ENCODE results near the genes ARMS2, FAM24B and CPXM2.

DNA sequence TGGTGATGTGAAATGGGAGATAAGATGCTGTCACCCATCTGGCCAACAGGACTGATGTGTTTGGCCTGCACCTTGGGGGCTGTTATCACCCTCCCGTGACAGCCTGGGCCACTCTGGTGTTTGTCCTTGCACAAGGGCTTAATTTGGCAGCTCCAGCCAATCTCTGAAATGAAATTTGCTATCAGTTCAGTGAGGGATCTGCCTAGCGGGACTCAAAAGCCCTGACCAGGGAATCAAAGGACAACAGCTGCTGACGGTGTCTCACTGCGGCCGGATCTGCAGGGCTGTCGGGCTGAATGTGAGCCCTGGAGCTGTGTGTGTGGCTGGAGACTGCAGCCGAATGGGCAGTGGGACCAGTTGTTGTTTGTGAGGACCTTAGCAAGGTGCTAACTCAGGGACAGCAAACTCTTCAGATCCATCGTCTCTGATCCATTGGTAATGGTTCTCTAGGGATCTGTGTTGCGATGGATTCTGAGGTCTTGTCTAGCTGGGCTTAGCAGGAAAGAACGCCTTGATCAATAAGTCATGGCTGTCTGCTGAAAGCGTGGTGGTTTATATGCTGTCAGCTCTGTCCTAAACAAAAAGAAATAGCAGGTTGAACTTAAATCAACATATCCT lies 131.2 kb upstream of the BTBD16 start:
- PRO-cap, result no peak

DNA sequence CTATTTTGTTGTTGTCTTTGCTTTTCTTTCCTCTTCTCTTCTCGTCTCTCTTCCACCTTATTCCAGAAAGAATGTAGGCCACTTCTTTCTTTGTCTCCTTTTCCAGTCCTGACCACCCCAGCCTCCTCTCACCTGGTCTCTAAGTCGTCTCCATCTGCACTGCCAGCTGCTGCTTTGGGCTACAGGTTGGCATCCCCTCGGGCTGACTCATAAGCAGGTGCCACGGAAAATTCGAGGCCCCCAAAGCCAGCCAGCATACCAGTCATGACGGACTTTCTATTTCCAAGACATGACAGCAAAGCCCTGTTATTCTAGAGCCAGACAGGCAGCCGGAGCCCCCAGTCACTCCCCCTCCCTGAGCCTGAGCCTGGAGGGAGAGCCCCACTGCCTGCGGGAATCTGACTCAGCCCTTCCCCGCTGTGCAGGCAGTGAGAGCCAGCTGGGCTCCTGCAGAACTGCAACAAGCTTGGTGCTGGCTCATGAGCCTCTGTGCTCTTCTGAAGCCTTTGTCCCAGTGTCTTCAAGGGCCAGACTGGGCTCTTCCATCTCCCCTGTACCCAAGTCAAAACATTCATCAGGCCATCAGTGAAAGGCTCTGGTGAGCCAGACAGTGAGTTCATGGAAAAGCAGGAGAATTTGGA lies 15.7 kb downstream of the BTBD16 start:
- PRO-cap, result no peak

DNA sequence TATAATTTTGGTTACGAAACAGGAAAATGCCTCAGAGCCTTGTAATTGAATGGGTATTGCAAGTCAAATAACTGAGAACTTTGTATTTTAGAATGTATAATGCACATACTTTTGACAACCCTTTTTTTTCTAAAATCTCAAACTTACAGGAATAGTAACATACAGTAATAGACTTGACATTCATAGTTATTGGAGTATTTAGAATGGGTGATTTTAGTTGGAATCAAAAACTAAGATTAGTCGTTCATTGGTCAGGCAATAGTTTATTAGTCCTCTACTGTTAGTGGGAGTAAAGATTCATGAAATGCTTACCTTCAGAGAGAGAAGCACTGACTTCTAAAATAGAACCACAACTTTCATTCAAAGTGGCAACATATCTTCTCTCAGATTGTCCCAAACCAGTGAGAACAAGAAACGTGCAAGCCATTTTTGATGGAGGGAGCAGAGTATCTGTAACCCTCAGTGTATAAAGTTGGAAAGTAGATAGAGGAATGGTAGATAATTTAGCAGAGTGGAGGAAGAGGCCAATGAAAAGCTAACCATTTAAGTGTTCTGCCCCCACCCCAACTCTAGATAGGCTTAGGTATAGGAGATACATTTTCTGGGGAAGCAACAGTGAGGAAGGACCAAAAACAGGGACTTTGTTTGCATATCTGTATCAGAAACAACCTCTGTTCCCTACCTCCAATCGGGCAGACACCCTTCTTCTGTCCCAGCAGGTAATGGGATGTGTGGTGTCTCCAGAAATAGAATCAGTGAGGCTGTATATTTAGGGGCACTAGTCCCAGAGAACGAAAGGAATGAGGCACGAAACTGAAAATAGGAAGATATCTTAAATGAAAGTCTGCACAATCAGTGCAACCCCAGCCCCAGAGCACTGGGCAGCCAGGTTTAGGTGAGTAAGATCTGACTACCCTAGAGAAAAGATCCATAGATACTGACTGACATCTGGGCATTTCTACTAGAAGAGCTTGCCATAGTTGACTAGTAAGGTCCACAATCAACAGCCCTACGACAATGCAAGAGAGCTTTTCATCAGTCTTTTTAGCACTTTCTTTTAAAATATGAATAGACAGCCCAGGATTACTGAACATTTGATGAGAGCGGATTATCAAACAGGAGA lies 27.9 kb downstream of the PLEKHA1 start:
- PRO-cap, result no peak

DNA sequence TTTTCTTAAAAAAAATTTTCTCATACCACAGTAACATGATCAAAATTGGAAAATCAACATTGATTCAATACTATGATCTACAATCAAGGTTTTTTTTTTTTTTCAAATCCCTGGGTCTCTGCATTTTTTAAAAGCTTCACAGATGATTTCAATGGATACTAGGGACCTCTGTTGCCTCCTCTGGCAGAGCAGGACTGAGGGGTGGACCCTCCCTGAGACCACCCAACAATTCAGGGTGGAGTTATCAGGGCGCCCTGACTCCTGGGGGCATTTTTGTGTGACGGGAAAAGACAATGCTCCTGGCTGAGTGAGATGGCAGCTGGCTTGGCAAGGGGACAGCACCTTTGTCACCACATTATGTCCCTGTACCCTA lies at the start of gene ARMS2:
TSS of gene ARMS2 (plus strand) at position 300 of the 373 bp plus-strand sequence.
- PRO-cap, result no peak

DNA sequence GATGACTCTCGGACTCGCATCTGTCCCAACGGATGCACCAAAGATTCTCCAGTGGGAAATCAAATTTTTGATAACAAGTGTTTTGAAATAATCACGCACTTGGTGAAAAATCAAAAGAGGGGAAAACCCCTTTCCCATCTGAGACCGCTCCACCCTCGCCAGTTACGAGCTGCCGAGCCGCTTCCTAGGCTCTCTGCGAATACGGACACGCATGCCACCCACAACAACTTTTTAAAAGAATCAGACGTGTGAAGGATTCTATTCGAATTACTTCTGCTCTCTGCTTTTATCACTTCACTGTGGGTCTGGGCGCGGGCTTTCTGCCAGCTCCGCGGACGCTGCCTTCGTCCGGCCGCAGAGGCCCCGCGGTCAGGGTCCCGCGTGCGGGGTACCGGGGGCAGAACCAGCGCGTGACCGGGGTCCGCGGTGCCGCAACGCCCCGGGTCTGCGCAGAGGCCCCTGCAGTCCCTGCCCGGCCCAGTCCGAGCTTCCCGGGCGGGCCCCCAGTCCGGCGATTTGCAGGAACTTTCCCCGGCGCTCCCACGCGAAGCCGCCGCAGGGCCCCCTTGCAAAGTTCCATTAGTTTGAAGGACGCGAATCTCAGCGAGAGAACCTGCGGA lies 565 bp upstream of the HTRA1 start:
- PRO-cap, result no peak

GRCh38 chr10:122462942-122463540 lies 1.7 kb downstream of the HTRA1 start:
- PRO-cap, result no peak

DNA sequence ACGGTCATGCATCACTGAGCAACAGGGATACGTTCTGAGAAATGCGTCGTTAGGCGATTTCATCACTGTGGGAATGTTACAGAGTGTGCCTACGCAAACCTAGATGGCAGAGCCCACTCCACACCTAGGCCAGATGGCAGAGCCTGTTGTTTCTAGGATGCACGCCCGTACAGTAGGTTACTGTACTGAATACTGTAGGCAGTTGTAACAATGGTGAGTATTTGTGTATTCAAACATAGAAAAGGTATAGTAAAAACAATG lies 26.2 kb downstream of the HTRA1 start:
- PRO-cap, result no peak

DNA sequence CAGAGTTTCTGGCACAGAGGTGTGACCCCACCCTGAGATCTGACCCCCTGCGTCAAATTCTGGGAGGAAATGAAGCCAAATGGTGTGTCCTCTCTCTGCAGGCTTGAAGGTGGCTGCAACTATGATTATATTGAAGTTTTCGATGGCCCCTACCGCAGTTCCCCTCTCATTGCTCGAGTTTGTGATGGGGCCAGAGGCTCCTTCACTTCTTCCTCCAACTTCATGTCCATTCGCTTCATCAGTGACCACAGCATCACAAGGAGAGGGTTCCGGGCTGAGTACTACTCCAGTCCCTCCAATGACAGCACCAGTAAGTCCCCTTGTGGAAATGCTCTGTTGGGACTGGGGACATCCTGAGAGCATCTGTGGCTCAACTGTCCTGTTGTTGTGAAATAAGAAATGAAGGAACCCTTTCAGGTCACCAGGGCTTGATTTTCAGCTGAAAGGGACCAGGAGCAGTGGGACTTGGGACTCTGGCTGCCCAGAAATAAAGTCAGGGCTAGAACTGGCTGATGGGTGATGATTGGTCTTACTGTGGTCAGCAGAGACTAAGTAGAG lies 36.7 kb upstream of the SPADH start:
- PRO-cap, result no peak

DNA sequence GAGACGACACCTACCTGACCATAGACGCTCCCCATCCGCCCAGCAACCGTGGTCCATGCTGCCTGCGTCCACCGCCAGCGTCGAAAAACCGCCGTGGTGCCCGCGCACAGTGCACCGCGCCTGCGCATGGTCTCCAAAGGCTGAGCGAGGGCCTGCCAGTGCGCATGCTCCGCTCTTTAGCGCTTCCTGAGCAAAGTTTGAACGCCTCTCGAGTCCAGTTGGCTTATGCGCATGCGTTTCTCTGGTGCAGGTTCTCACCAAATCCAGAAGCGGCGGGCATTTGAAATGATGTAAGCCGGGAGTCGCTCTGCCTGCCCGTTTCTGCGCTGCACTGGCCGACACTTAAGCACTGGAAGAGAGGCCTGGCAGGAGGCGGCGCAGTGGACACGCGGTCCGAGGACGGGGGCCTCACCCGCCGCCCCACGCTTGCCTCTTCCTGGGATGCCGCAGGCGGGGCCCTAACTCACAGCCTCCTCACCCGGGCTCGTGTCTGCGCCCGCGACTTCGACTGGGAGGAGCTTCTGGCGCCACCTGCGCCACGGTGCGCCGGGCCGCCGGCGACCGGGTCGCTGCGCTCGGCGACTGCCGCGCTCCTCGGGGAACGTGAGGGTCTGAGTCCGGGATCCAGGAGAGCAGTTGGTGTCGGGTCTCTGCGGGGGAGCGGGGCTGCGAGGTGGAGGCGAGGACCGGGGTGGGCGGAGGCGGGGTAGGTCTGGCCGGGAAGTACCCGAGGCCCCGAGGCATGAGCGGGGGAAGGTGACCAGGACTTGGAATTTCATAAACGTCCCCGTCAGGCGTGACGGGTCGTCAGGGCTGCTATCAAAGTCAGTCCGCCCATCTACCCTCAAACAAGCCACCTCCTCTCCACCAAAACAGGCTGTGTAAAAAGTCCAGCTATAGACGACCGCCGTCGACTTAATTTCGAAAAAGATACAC lies at the start of gene FAM24B:
TSS of gene FAM24B (minus strand) at position 111 of the 936 bp plus-strand sequence.
- PRO-cap, result bidirectional peak, plus-strand start at position 349 of the sequence, minus-strand start at position 88 of the sequence; bidirectional peak, plus-strand start at position 539 of the sequence, minus-strand start at position 488 of the sequence

DNA sequence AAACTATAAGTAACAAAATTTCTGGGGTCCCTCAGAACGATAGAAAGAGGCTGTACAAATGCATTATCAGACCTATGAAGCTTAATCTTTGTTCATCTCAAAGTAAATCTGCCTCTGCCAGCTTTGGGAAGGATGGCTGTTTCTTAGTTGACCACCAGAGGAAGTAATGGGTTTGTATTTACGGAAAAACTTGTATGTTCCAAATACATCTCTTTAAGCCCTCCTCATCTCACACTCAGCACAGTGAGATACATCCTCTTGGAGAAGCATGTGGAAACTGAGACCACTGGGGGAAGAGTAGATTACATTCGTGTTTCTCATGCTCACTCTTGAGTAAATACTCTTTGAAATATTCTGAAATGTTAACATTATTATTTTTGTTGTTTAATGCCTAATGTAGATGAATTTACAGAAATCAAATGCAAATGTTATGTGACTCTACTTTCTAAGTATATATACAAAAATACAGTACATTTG lies 1.0 kb downstream of the PSTK start:
- PRO-cap, result no peak

- PRO-cap, result no peak
These were observed 3.7 kb downstream of the PSTK start for GRCh38 chr10:122983787-122984402.

DNA sequence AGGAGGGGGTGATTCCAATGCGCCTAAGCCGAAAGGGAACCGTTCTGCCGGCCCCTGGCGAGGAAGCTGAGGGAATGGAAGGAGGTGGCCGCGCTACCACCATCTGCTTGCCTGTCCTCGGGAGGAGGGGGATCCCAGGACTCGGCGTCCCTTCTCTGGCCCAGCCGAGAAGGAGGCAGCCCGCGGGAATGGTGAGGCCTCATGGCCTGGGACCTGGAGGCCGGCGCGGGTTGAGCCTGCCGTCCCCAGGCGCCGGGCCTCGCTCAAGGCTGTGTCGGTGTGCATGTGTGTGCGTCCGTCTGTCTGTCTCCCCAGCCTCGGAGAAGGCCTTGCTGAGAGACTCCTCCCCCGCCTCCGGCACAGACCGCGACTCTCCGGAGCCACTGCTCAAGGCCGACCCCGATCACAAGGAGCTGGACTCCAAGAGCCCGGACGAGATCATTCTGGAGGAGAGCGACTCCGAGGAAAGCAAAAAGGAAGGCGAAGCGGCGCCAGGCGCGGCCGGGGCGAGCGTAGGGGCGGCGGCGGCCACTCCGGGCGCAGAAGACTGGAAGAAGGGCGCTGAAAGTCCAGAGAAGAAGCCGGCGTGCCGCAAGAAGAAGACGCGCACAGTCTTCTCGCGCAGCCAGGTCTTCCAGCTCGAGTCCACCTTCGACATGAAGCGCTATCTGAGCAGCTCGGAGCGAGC lies 1.1 kb downstream of the HMX3 start:
- PRO-cap, result no peak

DNA sequence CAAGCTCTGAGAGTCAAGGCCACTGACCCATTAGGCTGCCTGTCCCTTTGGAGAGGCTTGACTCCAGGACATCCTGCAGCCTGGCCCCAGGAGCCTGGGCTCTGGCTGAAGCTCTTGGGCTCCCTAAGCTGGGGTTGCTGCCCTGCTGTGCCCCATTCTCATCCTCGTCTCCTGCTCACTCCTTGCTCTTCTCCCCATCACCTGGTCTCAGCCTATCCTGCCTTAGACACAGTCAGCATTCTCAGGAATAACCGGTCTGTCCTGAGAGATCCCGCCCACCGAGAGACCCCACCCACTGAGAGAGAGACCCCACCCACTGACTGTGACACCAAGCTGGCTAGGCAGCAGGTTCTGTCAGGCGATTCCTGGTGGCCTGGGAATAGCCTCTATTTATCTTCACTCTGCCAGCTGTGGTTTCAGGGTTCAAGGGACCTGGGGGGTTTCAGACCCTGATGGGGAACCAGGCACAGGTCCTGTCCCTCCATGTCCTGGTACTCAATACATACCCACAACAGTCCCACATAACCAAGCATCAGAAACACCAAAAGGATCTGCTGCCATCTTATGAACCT lies 27.6 kb downstream of the CPXM2 start:
- PRO-cap, result no peak

- PRO-cap, result bidirectional peak, plus-strand start at chr10:123891756, minus-strand start at chr10:123891834
These were observed at the start of gene CPXM2 for GRCh38 chr10:123891408-123892136. Gene CPXM2 (minus strand): TSS chr10:123891807.

GRCh38 chr10:124034055-124034644 lies 59.2 kb downstream of the CHST15 start:
- PRO-cap, result no peak

DNA sequence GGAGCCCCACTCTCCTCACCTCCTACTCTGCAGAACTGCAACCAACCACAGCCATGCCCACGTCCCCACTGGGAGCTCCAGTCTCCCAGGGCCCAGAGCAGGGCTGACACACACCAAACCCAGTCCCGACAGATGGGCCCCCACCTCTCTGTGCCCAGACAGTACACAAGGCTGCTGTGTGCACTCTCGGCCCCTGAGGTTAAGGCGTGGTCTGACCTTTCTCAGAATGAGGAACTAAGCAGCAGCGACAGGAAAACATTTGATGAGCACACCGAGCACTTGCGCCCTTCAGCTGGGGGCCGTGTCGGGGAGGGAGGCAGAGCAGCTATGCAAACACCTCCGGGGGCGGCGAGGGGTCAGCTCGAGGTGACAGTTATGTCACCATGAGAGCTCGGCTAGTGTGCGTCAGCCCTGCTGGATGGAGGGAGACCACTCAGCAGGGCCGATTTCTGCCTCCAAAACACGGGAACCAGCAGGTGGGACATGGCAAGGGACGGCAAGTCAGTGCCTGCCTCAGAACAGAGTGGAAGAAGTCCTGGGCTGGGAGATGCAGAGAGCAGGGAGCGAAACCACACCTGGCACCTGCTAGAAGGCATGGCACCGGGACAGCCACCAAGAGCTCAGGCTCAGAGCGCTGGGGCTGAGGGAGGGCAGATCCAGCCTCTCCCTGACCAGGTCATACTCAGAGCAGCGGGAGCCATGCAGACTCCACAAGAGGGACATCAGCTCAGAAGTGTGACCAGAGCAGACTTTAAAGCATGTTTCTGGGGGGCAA lies 57.4 kb downstream of the CHST15 start:
- PRO-cap, result no peak

- PRO-cap, result no peak
These were observed 5.0 kb downstream of the CHST15 start for GRCh38 chr10:124088129-124089000.

DNA sequence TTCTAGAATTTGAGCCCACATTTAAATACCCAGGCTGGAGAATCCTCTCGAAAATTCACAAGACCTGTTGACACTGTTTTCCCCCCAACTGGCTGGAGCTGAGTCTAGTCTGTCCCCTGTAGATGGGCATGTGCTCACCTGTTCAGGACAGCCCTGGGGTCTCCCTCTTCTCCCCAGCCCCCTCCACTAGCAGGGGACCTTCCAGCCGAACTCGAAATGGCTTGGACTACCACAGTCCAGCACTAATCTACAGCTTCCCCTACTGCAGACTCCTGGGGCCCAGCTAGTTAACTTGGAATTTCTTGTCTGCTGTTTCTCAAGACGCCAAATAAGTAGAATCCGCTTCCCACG lies 3.2 kb downstream of the CHST15 start:
- PRO-cap, result no peak

GRCh38 chr10:124152526-124153793 lies 59.6 kb upstream of the CHST15 start:
- PRO-cap, result unidirectional peak, plus-strand start at chr10:124153311

GRCh38 chr10:124354744-124355576 lies 63.8 kb downstream of the OAT start:
- PRO-cap, result no peak